GM12878 (cell line): ENCODE measurements around the genes NALF2, NLGN3, ZMYM3, ITGB1BP2 and PIN4.

DNA sequence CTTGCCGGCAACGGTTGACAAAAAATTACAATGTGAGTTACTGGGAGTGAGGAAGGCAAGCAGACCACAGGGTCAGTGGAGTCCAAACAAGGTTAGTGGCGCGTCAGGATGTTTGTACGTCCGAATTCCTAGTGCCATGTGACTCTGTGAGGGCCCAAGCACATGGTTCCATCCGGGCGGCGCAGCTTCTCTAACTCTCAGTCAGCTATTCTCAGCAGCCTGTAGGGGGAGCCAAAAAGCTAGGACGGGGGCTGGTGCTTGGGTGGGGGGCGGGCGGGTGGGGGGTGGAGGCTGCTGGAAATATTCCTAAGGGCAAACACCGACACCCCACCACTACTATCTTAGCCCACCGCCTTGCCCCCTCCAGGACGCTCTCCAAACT, 677 bp upstream of the NALF2 start:
- RAMPAGE, long total RNA = no peak
- RRBS, 2 experiments = no CpG with 5 or more reads among the region's 15 CpGs
CAGE:
- cytosol, long polyA minus RNA = no peak
- cytosol, long polyA plus RNA = no peak
- long polyA plus RNA = no peak
- nucleolus, long total RNA = no peak
- nucleus, long polyA plus RNA = no peak
- nucleus, long total RNA = no peak

- RAMPAGE, long total RNA = no peak
- RRBS, 2 experiments = 25 to 60% methylated on average over 19 to 26 of the region's 155 CpGs
CAGE:
- cytosol, long polyA minus RNA = no peak
- cytosol, long polyA plus RNA = no peak
- long polyA plus RNA = no peak
- nucleolus, long total RNA = no peak
- nucleus, long polyA plus RNA = no peak
- nucleus, long total RNA = no peak
These were observed at the start of gene NALF2 for GRCh38 chrX:69504284-69505464. Gene NALF2, plus strand, starts transcription at chrX:69504326.

DNA sequence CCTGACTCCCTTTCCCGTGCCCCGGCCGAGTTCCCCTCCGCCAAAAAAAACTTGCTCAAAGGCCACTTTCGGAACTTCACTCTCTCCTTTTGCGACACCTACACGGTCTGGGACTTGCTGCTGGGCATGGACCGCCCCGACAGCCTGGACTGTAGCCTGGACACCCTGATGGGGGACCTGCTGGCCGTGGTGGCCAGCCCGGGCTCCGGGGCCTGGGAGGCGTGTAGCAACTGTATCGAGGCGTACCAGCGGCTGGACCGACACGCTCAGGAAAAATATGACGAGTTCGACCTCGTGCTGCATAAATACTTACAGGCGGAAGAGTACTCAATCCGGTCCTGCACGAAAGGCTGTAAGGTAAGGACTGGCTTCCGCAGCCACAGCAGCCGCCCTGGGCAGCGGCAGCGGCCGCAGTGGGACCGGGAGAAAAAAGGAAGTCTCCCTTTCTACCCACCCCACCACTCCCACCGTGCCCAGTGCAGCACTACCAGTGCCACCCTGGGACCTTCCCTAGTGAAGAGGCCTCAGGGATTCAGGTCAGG, 1.7 kb downstream of the NALF2 start:
- RAMPAGE, long total RNA = no peak
- RRBS, 2 experiments = 33 to 43% methylated on average over 9 of the region's 31 CpGs
CAGE:
- cytosol, long polyA minus RNA = no peak
- cytosol, long polyA plus RNA = no peak
- long polyA plus RNA = no peak
- nucleolus, long total RNA = no peak
- nucleus, long polyA plus RNA = no peak
- nucleus, long total RNA = no peak

DNA sequence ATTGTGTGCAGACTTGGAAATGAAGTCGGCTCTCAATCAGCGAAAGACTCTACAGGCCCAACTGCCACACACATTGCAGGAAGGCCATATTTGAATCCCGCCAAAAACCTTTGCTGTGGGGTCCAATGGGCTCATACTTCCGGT, 272 bp upstream of the OTUD6A start:
- RAMPAGE, long total RNA = no peak
- RRBS, 2 experiments = no CpG with 5 or more reads among the region's 4 CpGs
CAGE:
- cytosol, long polyA minus RNA = no peak
- cytosol, long polyA plus RNA = no peak
- long polyA plus RNA = no peak
- nucleolus, long total RNA = no peak
- nucleus, long polyA plus RNA = no peak
- nucleus, long total RNA = no peak

DNA sequence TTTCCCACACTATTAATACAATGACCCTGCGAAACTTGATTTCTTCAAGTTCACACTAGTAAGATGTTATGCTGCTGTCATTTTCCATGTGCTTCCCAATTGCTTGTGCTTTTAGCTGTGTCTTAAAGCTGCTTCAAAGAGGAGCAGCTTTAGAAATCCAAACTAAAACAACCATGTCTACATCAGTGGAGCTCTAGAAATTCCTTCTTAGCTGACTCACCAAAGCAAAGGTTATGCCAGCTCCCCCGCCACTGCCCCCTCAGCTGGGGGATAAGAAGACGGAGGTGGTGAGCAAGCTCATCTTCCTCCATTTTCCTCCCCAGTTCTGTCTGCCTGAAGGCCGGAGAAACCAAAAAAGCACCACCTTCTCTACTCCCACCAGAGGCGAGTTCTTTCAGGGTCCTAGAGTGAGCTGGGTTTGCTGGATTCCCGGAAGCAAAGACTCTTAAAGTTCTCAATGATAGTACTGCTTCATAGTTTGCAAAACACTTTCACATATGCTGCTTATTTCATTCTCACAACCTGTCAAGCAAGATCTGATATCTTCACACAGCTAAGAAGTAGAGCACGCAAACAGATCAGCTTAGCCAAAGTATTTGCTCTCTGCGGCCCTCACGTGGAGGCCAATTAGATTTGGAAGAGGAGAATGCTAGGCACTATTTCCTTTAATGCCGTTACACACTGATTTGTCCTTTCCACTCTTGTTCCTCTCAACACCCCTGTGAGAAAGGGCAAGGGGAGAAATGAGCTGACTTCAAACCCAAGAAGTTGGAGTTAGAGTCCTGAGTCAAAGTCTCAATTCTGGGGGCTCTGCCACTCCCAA, 8.5 kb upstream of the DGAT2L6 start:
- RAMPAGE, long total RNA = no peak
- RRBS, 2 experiments = 47 to 50% methylated on average over 2 of the region's 10 CpGs
CAGE:
- cytosol, long polyA minus RNA = no peak
- cytosol, long polyA plus RNA = no peak
- long polyA plus RNA = no peak
- nucleolus, long total RNA = no peak
- nucleus, long polyA plus RNA = no peak
- nucleus, long total RNA = no peak

- RAMPAGE, long total RNA = no peak
- RRBS, 2 experiments = no CpG with 5 or more reads among the region's 2 CpGs
CAGE:
- cytosol, long polyA minus RNA = no peak
- cytosol, long polyA plus RNA = no peak
- long polyA plus RNA = no peak
- nucleolus, long total RNA = no peak
- nucleus, long polyA plus RNA = no peak
- nucleus, long total RNA = no peak
These were observed 46.0 kb downstream of the DLG3 start for GRCh38 chrX:70490615-70491001.

- RAMPAGE, long total RNA = no peak
- RRBS, 2 experiments = no CpG with 5 or more reads among the region's 1 CpG
CAGE:
- cytosol, long polyA minus RNA = no peak
- cytosol, long polyA plus RNA = start-site peak on the minus strand at chrX:71060771-71060778, 356 and 466 reads in 2 replicates
- long polyA plus RNA = no peak
- nucleolus, long total RNA = start-site peak on the minus strand at chrX:71060757-71060777, 20 reads
- nucleus, long polyA plus RNA = start-site peak on the minus strand at chrX:71060773-71060778, 154 and 119 reads in 2 replicates
- nucleus, long total RNA = no peak
These were observed 7.6 kb downstream of the SNX12 start for GRCh38 chrX:71060543-71060970.

- RAMPAGE, long total RNA = no peak
- RRBS, 2 experiments = no CpG with 5 or more reads among the region's 7 CpGs
CAGE:
- cytosol, long polyA minus RNA = no peak
- cytosol, long polyA plus RNA = no peak
- long polyA plus RNA = no peak
- nucleolus, long total RNA = no peak
- nucleus, long polyA plus RNA = no peak
- nucleus, long total RNA = no peak
These were observed 901 bp downstream of the SNX12 start for GRCh38 chrX:71067235-71067630.

DNA sequence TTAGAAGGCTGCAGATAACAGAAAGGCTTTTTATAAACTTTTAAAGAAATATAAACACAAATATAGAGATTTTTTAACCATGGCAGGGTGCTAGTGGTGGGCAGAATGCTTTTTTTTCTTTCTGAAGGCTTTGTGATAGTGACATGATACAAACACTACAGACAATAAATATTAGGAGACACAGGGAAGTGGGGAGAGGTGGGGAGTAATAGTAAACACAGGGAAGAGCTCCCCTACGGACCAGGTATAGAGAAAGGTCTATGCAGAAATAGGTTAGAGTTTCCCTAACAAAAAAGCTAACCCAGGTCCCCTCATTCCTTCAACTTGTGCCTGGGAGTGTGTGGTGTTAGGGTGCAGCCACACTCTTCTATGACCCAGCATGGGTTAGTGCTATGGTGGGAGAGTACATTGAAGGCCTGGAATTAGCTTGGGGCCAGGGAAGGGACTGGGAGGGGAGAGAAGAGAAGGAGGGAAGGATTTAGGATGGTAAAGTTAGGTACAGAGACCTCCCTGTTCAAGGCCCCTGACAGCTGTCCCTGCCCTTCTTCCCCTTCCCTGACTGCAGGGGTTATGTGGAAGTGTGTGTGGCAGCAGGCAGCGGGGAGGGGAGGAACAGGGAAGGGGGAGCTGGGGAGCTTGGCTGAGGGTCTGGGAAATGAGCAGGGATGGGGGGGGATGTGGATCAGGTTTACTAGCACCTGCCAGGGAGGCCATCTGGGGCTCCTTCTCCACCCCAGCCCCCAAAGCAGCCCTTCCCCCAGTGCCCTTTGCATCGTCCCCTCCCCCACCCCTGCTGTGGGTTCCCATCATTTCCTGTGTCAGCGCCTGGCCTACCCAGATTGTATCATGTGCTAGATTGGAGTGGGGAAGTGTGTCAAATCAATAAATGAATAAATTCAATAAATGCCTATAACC, 3.7 kb downstream of the CXorf65 start:
- RAMPAGE, long total RNA = no peak
- RRBS, 2 experiments = no CpG with 5 or more reads among the region's 4 CpGs
CAGE:
- cytosol, long polyA minus RNA = no peak
- cytosol, long polyA plus RNA = no peak
- long polyA plus RNA = no peak
- nucleolus, long total RNA = start-site peak on the plus strand centred at position 838 of the sequence, 64 bp wide, 28 reads
- nucleus, long polyA plus RNA = no peak
- nucleus, long total RNA = no peak

DNA sequence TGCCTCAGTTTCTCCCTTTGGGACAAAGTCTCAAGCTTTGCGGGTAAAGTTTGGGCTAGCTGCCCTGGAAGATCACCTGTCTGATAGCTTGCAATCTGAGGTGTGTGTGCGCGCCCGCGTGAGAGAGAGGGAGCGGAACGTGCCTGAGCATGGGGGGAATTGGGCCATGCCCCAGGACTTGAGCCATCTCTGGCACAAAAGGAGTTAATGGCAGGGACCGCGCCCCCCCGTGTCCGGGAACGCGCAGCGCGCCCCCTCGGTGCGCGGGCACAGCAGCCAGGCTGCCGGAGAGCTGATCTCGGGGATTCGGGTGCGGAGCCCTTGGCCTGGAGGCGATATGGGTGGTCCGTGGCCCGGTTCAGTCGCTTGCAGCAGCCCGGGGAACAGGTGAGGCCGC, at the start of gene NLGN3:
Gene NLGN3, plus strand, starts transcription at position 264 of the 397 bp plus-strand sequence.
- RAMPAGE, long total RNA = no peak
- RRBS, 2 experiments = 49 to 63% methylated on average over 15 of the region's 28 CpGs
CAGE:
- cytosol, long polyA minus RNA = no peak
- cytosol, long polyA plus RNA = no peak
- long polyA plus RNA = no peak
- nucleolus, long total RNA = no peak
- nucleus, long polyA plus RNA = no peak
- nucleus, long total RNA = no peak

DNA sequence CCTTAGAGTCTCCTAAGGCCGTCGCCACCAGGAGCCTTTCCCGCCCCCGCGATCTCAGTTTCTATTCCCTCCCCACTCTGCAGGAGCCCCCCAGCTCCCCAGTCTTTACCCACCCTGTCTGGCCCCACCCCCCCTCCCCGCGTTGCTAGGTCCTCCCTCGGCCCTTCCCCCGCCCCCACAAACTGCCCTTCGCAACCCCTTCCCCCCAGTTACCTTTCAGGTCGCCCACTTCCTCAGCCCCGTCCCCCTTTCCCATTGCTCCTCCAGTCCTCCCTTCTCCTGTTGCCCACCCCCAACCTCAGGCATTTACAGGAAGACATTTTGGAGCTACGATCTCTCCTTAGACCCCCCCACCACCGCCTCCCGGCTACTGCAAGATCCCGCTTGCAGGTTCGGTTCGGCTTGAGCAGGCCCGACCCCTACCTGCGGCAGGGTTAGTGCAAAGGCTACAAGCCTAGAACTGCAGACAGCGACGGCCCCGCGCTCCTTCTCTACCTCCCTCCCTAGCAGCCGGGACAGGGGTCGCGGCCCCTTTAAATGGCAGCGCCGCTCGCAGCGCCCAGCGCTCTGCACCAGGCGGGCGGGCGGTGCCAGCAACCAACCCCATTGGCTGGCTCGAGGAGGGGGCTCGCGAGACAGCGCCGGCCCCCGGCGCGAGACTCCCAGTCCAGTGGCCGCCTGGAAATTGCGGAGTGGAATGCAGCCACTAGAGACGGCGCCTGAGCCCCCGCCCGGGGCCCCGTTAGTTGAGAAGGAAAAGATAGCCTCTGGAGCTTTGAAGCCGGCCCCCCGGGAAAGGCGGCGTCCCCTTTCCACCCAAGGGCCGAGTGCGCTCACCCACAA, at the start of gene ZMYM3:
Gene ZMYM3, minus strand, starts transcription at position 535 of the 843 bp plus-strand sequence.
- RAMPAGE, long total RNA = start-site peak on the minus strand centred at position 551 of the sequence, 110 bp wide, 43 and 33 reads in 2 replicates
- RRBS, 2 experiments = 45 to 65% methylated on average over 9 of the region's 56 CpGs
CAGE:
- cytosol, long polyA minus RNA = start-site peak on the minus strand centred at position 520 of the sequence, 31 bp wide, 138 reads
- cytosol, long polyA plus RNA = start-site peak on the minus strand centred at position 517 of the sequence, 37 bp wide, 39 and 81 reads in 2 replicates
- long polyA plus RNA = start-site peak on the minus strand centred at position 527 of the sequence, 69 bp wide, 54 and 122 reads in 2 replicates
- nucleolus, long total RNA = start-site peak on the minus strand centred at position 551 of the sequence, 116 bp wide, 75 reads
- nucleus, long polyA plus RNA = start-site peak on the minus strand centred at position 496 of the sequence, 99 bp wide, 130 and 232 reads in 2 replicates
- nucleus, long total RNA = no peak

DNA sequence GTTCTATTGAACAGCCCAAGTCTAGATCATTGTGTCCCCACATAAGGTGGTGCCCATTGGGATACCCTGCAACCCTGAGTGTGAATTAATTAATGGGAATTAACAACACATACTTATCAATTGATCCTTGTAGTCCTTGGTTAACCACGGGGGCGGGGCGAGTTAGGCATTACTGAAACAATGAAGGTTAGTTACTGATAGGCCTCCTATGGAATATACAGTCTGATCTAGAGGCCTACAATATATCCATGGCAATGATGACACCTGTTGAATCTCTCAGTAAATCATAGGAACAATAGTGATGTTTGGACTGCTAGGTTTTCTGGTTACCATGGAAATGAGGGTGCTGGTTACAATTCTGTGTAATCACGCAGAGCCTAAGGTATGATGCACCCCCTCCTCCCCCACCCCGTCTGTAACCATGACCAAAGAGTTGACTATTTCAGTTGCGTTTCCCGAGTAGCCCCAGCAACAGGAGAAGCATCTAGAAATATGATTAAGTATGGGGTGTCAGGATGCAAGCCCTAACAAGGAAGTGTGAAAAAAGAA, 801 bp upstream of the NONO start:
- RAMPAGE, long total RNA = no peak
- RRBS, 2 experiments = no CpG with 5 or more reads among the region's 7 CpGs
CAGE:
- cytosol, long polyA minus RNA = no peak
- cytosol, long polyA plus RNA = no peak
- long polyA plus RNA = no peak
- nucleolus, long total RNA = no peak
- nucleus, long polyA plus RNA = no peak
- nucleus, long total RNA = no peak

DNA sequence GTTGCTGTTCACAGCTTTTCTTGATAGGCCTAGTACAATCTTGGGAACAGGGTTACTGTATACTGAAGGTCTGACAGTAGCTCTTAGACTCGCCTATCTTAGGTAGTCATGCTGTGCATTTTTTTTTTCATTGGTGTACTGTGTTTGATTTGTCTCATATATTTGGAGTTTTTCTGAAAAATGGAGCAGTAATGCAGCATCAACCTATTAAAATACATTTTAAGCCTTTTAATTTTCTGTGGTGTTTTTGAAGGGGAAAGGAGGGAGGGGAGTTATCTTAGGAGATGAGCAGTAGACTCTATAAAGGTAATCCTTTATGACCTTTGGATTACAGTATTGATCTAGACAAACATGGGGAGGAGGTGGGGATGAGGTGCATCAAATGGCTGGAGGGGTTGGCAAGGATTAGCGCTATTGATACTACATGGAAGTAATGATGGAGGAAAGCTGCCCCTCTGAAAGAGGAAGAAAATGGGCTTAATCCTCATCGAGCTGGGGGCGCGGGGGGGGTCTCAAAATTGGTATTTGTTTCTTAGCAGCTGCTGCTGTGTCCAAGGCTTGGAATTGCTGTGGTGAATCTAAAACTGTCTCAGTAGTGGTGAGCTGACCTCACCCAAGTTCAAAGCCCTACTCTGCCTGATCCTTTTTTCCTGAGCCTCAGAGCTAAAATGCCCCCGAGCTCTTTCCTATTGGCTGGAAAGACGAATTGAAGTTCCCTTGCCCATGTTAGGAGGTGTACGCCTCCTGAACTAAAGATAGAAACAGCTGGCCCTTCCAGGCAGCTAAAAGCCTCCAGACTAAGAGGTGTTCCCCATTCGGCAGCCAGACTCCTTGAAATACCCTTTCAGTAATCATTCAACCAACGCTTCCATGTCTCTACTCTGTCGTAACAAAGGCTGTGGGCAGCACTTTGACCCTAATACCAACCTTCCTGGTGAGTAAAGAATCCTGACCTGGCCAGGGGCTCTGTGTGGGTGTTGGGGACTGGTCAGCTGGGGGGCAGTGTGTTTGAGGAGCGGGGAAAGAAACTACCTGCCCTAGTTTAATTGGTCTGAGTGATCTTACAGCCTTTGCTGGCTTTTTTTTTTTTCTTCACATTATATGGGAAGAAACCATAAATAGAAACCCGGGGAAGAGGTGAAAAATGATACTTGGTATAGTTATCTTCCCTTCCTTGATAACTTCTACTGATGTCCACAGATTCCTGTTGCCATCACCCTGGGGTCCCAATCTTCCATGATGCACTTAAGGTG, at the start of gene ITGB1BP2:
Gene ITGB1BP2, plus strand, starts transcription at position 814 of the 1,253 bp plus-strand sequence.
- RAMPAGE, long total RNA = no peak
- RRBS, 2 experiments = no CpG with 5 or more reads among the region's 13 CpGs
CAGE:
- cytosol, long polyA minus RNA = no peak
- cytosol, long polyA plus RNA = no peak
- long polyA plus RNA = no peak
- nucleolus, long total RNA = no peak
- nucleus, long polyA plus RNA = no peak
- nucleus, long total RNA = no peak

- RAMPAGE, long total RNA = no peak
- RRBS, 2 experiments = 25 to 27% methylated on average over 40 to 47 of the region's 71 CpGs
CAGE:
- cytosol, long polyA minus RNA = no peak
- cytosol, long polyA plus RNA = no peak
- long polyA plus RNA = no peak
- nucleolus, long total RNA = no peak
- nucleus, long polyA plus RNA = no peak
- nucleus, long total RNA = no peak
These were observed 107.8 kb downstream of the NHSL2 start for GRCh38 chrX:72018131-72019170.

DNA sequence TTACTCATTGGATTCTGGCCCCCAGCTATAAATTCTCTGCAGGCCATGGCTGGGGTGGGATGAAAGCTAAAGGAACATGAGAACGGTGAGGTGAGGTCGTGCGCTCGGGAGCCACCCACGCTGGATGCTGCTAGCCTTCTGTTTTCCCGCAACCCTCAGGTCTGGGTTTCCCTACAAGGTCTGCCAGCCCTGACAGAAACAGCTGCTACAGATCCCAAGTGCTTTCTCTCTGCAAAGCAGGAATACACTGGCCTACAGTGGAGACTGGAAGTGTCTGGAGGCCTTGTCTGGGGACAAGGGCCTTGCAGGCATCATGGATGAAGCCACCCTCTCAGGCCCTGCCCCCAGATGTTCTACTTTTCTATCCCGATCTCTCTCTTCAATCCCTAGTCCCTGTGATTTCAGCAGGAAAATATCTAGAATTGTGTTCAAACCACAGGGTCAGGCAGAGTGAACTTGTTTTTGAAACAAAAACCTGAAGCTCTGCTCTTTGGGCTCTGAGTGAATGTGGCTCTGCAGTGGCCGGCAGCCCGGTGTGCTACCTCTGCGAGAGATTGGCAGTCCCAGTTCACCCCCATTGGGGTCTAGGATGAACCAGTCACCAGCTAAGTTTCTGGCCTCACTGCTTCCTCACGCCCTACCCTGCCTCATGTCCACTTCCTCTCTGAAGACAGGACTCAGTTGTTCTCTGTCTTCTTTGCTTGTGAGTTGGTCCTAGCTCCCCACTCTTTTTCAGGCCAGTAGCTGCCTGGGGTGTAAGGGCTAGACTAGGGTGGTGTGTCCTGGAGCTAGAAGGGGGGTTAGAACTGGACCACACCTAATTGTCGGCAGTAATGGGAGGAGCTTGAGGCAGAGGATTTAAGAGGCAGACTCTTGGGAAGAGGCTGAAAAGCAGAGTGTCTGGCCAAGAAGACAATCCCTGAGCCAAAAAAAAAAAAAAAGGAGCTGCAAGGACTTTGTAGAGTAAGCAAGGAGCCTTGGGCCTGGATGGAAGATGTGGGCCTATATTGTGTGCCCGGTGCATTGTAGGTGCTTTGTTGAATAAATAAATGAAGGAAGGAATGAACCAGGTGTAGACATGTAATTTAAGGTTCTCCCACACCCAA, 131.5 kb downstream of the NHSL2 start:
- RAMPAGE, long total RNA = no peak
- RRBS, 2 experiments = no CpG with 5 or more reads among the region's 13 CpGs
CAGE:
- cytosol, long polyA minus RNA = no peak
- cytosol, long polyA plus RNA = no peak
- long polyA plus RNA = no peak
- nucleolus, long total RNA = no peak
- nucleus, long polyA plus RNA = no peak
- nucleus, long total RNA = no peak

- RAMPAGE, long total RNA = no peak
- RRBS, 2 experiments = no CpG with 5 or more reads among the region's 6 CpGs
CAGE:
- cytosol, long polyA minus RNA = no peak
- cytosol, long polyA plus RNA = no peak
- long polyA plus RNA = no peak
- nucleolus, long total RNA = no peak
- nucleus, long polyA plus RNA = no peak
- nucleus, long total RNA = no peak
These were observed 118.7 kb upstream of the PIN4 start for GRCh38 chrX:72062745-72063348.

- RAMPAGE, long total RNA = no peak
- RRBS, 2 experiments = no CpG with 5 or more reads among the region's 21 CpGs
CAGE:
- cytosol, long polyA minus RNA = no peak
- cytosol, long polyA plus RNA = no peak
- long polyA plus RNA = no peak
- nucleolus, long total RNA = no peak
- nucleus, long polyA plus RNA = no peak
- nucleus, long total RNA = no peak
These were observed 101.8 kb upstream of the PIN4 start for GRCh38 chrX:72079487-72080441.

DNA sequence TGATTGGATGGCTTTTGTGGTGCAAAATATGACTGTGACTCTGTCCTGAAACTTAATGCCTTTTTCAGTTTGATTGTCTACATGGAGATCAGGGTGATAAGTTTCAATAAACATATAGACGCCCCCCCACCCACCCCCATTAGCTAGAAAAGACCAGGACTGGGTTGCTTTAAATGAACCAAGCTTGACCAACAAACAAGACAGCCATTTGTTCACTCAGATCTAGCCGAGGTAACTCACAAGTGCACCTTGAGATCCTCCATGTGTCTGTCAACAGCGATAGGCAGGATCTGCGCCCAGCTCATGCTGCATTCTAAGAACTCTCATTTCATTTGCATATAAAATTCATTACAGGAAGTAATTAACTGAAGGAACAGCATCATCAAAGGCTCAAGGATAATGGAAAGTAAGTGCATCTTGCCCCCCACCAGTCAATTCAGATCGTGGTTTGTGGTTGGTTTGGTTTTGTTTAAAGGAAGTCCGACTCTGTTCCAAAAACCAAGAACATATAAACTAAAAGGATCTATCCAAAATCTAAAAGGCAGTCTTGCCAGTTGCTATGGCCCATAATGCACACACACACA, 37.3 kb upstream of the PIN4 start:
- RAMPAGE, long total RNA = no peak
- RRBS, 2 experiments = no CpG with 5 or more reads among the region's 6 CpGs
CAGE:
- cytosol, long polyA minus RNA = no peak
- cytosol, long polyA plus RNA = no peak
- long polyA plus RNA = no peak
- nucleolus, long total RNA = no peak
- nucleus, long polyA plus RNA = no peak
- nucleus, long total RNA = no peak

DNA sequence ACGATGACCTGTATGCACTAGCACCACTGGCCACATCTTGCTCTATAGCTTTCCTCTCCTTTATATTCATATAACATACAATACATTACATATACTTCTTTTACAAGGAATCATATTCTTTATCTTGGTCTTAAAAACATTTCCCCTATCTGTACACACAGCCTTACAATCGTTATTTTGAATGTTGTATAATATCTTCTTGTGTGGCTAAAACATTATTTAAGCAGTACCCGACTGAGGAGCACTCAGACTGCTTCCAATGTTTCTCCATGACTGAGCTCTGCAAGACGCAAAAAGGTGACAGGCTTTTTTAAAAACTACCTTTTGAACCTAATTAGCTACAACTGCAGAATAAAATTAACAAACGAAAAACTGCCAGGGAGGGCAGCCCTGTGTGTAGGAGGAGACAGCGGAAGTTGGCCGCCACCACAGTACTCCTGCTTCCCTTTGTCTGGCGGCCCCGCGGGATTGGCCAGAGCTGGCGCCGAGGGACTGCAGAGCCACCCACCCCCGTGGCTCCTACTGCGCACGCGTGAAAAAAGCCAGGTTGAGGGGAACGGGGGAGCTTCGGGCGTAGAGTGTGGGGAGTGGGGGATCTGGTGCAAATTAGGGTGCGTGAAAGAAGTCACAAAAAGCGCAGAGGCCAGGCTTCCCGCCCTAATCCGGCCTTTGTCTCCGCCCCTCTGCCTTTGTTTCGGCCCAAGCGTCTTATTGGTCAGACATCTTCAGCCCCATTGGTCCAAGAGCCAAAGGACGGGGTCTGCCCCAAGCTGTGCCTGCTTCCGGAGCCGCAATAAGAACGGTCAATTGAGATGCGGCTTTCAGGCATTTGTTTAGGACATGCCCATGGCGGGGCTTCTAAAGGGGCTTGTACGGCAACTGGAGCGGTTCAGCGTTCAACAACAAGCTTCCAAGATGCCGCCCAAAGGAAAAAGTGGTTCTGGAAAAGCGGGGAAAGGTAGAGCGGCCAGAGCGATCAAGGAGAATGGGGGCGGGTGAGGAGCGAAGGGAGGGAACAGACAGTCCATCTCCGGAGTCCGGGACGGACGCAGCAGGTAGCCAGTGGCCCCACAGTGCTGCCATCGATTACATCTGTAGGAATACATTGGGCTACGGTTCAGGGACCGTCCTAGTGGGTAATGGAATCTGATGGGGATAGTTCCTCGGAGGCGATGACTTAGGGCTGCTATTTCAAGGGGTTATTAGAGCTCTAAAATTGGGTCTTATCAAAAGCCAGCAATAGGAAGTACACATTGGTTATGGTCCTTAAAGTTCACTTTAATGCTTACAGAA, at the start of gene PIN4:
Gene PIN4, plus strand, starts transcription at position 887 of the 1,293 bp plus-strand sequence.
- RAMPAGE, long total RNA = start-site peak on the plus strand centred at position 879 of the sequence, 54 bp wide, 1,345 and 1,740 reads in 2 replicates
- RRBS, 2 experiments = 11 to 50% methylated on average over 2 to 3 of the region's 50 CpGs
CAGE:
- cytosol, long polyA minus RNA = start-site peak on the plus strand centred at position 448 of the sequence, 7 bp wide, 12 reads; start-site peak on the plus strand centred at position 865 of the sequence, 8 bp wide, 11 reads
- cytosol, long polyA plus RNA = no peak
- long polyA plus RNA = start-site peak on the plus strand centred at position 843 of the sequence, 40 bp wide, 33 and 46 reads in 2 replicates
- nucleolus, long total RNA = no peak
- nucleus, long polyA plus RNA = start-site peak on the plus strand centred at position 815 of the sequence, 95 bp wide, 35 and 33 reads in 2 replicates
- nucleus, long total RNA = no peak